Hair follicle dermal papilla cell (primary cell): Measurements from ENCODE around the genes GPD1L and CMTM6.

GRCh38 chr3:29308596-29309312 lies 27.9 kb downstream of the RBMS3 start:
- CAGE, long polyA plus RNA, result no peak

DNA sequence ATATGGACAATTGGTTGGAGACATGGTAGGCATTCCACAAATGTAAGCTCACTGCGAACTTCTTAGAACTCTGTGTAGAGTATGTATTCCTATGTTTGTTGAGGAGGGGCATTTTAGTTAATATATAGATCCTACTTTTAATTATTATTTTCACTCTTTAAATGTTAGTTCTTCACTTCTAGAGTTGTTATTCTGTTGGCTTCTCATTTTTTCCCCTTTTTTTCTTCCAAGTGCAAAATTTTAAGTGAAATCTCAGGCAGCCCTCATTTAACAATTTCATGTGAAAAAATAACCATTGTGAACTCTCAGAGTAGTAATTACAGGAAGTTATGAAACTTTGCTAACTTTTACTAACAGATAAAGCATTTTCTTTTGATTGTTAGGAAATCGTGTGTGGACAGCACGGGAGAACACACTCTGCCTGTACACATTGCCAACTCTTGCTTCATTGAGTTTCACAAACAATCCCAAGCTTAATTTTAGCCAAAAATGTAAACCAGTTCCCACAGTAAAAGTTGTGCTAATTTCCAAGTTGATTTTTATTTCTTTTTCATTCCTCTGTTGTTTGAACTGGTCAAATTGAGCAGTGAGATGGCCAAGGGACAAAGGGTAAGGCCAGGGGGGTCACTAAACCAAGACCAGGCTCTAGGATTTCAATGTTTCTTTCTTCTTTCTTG lies 414.6 kb downstream of the RBMS3 start:
- CAGE, long polyA plus RNA, result no peak

GRCh38 chr3:30372769-30373309 lies 233.6 kb upstream of the TGFBR2 start:
- CAGE, long polyA plus RNA, result no peak

- CAGE, long polyA plus RNA, result no peak
These were observed 56.8 kb upstream of the TGFBR2 start for GRCh38 chr3:30549373-30550195.

- CAGE, long polyA plus RNA, result no peak
These were observed 1.7 kb upstream of the TGFBR2 start for GRCh38 chr3:30604654-30605206.

GRCh38 chr3:30674071-30674584 lies 67.7 kb downstream of the TGFBR2 start:
- CAGE, long polyA plus RNA, result no peak

DNA sequence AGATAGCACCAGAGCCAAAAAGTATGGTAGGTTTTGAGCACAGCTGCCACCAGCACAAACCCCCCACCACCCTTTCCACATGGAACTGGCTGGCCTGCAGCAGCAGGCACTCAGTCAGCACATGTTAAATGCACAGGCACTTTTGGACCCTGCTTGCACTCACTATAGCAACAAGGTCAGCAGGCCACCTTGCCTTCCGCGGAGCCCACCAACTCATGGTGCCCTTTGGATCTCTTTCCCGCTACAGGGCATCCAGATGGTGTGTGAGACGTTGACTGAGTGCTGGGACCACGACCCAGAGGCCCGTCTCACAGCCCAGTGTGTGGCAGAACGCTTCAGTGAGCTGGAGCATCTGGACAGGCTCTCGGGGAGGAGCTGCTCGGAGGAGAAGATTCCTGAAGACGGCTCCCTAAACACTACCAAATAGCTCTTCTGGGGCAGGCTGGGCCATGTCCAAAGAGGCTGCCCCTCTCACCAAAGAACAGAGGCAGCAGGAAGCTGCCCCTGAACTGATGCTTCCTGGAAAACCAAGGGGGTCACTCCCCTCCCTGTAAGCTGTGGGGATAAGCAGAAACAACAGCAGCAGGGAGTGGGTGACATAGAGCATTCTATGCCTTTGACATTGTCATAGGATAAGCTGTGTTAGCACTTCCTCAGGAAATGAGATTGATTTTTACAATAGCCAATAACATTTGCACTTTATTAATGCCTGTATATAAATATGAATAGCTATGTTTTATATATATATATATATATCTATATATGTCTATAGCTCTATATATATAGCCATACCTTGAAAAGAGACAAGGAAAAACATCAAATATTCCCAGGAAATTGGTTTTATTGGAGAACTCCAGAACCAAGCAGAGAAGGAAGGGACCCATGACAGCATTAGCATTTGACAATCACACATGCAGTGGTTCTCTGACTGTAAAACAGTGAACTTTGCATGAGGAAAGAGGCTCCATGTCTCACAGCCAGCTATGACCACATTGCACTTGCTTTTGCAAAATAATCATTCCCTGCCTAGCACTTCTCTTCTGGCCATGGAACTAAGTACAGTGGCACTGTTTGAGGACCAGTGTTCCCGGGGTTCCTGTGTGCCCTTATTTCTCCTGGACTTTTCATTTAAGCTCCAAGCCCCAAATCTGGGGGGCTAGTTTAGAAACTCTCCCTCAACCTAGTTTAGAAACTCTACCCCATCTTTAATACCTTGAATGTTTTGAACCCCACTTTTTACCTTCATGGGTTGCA lies 85.2 kb downstream of the TGFBR2 start:
- CAGE, long polyA plus RNA, result no peak

DNA sequence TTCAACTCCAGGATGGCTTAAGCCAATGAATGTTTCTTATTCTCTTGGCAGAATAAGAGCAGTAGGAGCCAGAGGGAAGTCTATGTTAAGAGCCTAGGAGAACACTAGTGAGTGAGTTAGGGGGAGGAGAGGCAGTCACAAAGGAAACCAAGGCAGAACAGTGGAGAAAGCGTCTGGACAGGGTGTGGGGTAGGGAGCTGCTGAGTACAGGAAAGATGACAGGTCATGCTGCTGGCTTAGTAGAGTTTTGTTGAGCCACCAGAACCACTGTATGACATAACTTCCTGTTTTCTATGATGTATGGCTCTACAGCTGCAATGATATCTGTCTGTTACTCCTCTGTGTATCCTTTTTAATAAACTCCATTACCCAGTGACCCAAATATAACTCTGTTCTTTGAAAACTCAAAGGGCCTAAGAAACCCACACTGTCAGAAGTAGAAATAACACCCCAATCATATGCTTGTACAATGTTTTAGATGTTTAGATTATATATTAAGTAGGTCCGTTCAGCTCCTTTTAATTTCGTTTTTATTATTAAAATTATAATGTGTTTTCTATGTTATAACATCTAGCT lies 10.5 kb upstream of the STT3B start:
- CAGE, long polyA plus RNA, result no peak

- CAGE, long polyA plus RNA, result no peak
These were observed 60.1 kb downstream of the STT3B start for GRCh38 chr3:31592806-31593277.

GRCh38 chr3:31621599-31622244 lies 89.0 kb downstream of the STT3B start:
- CAGE, long polyA plus RNA, result no peak

- CAGE, long polyA plus RNA, result no peak
These were observed 215.1 kb downstream of the STT3B start for GRCh38 chr3:31747625-31748474.

- CAGE, long polyA plus RNA, result no peak
These were observed 42.9 kb downstream of the OSBPL10 start for GRCh38 chr3:31937839-31938916.

- CAGE, long polyA plus RNA, result no peak
These were observed at the start of gene GPD1L for GRCh38 chr3:32106031-32106790. Gene GPD1L (plus strand): TSS chr3:32106620.

- CAGE, long polyA plus RNA, result no peak
These were observed 70.7 kb upstream of the CMTM7 start for GRCh38 chr3:32320896-32321445.

- CAGE, long polyA plus RNA, result no peak
These were observed 34.9 kb downstream of the CMTM6 start for GRCh38 chr3:32467594-32468322.

- CAGE, long polyA plus RNA, result no peak
These were observed at the start of gene CMTM6 for GRCh38 chr3:32502686-32503101. Gene CMTM6 (minus strand): TSS chr3:32502852.

GRCh38 chr3:32833367-32833864 lies 15.6 kb downstream of the TRIM71 start:
- CAGE, long polyA plus RNA, result no peak

DNA sequence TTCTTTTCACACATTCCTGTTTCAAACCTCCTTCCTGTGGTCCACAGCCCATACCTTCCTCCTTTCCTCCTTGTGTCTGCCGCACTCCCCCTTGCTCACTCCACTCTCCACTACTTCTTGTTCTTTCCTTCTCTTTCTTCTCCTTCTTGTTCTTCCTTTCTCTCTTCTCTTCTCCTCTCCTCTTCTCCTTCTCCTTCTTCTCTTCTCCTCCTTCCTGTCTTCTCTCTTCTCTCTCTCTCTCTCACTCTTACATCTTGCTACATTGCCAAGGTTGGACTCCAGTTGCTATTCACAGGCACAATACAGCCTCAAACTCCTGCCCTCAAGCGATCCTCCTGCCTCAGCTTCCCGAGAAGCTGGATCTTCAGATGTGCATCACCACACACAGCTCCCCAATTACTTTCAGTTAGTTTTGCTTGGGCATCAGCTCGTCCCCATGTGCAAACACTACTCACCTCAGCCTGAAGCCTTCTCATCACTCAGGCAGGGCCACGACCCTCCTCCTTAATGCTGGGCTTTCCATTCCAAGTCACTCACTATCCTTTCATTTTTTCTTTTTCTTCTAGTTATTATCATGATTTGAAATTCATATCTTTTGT lies 49.6 kb downstream of the CCR4 start:
- CAGE, long polyA plus RNA, result no peak

- CAGE, long polyA plus RNA, result no peak
These were observed 49.2 kb downstream of the GLB1 start for GRCh38 chr3:33047603-33048318.

DNA sequence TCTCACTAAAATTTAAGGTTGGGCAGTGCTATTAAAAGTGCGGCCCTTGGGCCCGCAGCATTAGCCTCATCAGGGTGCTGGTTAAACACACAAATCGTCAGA lies 417 bp upstream of the CRTAP start:
- CAGE, long polyA plus RNA, result no peak